Measurements from ENCODE around the gene COL16A1.

DNA sequence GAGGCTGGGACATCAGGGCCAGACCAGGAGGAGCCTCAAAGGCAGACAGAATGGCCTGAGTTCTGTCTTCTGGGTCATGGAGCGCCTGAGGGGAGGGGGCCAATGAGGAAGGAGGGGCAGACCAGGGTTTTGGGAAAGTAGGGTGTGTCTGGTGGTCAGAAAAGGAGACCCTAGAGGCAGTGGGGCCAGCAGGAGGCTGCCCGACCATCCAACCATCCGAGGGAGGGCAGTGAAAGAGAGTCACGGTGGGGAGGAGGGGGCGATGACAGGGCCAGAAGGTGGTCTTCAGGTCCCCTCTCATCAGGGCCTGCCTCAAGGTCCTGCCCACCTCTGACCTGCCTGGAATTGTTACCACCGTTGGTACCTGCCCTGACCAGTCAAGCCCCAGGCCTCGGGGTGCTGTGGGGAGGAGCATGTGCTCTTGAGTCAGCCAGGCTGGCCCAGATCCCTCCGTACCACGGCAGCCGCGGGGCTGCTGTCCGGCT lies 21.8 kb downstream of the SERINC2 start:
- RRBS, result no CpG with 5 or more reads among the region's 12 CpGs

DNA sequence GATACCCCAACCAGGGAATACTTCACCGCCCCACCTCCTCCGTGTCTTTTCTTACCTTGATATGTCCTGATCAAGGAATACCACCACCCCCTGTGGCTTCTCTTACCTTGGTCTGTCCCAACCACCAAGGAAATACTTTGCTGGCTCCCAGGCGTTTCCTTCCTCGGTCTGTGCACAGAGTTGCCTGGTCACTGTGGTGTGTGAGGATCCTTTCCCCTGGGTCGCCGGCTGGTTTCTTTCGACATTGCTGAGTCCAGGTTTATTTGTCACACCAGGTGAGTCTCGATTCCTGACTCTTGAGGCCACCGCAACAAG lies 57.9 kb downstream of the SERINC2 start:
- RRBS, result no CpG with 5 or more reads among the region's 9 CpGs

GRCh38 chr1:31523664-31524754 lies 52.3 kb upstream of the TINAGL1 start:
- RRBS, result no CpG with 5 or more reads among the region's 18 CpGs

- RRBS, result no CpG with 5 or more reads among the region's 3 CpGs
Measured at GRCh38 chr1:31562679-31563385, 13.5 kb upstream of the TINAGL1 start.

DNA sequence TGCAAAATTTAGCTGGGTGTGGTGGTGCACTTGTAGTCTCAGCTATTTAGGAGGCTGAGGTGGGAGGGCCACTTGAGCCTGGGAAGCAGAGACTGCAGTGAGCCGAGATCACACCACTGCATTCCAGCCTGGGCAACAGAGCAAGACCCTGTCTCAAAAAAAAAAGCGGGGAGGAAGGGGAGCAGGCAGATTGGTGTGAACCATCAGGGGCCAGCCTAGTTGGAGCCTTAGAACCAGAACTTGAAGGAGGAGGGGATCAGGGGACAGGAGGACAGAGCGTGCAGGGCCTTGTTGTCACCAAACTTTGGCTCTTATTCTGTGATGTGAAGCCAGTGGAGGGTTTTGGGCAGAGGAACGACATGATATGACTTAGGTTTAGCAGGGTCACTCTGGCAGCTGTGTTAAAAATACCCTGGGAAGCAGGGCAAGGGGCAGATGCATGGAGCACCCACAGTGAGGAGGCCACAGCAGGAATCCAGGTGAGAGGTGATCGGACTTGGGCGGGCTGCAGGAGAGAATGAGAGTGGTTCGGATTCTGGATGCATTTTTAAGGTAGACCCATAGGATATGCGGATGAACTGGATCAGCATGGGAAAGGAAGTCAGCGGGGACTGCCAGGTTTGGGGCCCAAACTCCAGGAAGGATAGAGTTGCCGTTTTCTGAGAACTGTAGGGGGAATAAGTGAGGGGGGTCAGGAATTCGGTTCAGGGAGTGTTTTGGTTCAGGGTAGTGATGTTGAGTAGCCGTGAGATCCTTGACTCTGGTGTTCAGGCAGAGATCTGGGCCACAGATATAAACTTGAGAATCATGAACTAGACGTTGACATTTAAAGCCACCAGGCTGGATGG lies 6.1 kb downstream of the TINAGL1 start:
- RRBS, result no CpG with 5 or more reads among the region's 13 CpGs

DNA sequence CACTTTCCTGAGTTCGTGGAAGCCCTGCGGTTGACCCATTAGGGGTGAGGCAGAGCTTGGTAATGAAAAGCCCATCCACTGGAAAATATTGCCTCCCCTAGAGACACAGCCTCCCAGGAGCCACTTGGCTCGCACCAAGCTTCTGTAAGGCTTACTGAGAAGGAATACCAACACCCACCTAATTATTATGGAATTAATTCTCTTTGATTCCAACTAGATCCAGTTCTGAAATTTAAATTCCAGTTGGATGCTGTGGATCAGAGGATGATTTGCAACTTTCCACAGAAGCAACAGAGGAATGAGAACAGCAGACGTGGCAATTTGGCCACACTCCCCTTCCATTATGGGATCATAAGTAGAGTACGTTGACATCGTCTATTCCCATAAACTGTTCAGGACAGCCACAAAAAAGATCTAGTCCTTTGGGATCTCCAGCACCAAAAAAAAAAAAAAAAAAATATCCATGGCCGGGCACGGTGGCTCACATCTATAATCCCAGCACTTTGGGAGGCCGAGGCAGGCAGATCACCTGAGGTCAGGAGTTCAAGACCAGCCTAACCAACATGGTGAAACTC lies 4.2 kb upstream of the PEF1 start:
- RRBS, result no CpG with 5 or more reads among the region's 9 CpGs

GRCh38 chr1:31666146-31667052 lies 21.7 kb upstream of the PEF1 start:
- RRBS, result no CpG with 5 or more reads among the region's 11 CpGs

DNA sequence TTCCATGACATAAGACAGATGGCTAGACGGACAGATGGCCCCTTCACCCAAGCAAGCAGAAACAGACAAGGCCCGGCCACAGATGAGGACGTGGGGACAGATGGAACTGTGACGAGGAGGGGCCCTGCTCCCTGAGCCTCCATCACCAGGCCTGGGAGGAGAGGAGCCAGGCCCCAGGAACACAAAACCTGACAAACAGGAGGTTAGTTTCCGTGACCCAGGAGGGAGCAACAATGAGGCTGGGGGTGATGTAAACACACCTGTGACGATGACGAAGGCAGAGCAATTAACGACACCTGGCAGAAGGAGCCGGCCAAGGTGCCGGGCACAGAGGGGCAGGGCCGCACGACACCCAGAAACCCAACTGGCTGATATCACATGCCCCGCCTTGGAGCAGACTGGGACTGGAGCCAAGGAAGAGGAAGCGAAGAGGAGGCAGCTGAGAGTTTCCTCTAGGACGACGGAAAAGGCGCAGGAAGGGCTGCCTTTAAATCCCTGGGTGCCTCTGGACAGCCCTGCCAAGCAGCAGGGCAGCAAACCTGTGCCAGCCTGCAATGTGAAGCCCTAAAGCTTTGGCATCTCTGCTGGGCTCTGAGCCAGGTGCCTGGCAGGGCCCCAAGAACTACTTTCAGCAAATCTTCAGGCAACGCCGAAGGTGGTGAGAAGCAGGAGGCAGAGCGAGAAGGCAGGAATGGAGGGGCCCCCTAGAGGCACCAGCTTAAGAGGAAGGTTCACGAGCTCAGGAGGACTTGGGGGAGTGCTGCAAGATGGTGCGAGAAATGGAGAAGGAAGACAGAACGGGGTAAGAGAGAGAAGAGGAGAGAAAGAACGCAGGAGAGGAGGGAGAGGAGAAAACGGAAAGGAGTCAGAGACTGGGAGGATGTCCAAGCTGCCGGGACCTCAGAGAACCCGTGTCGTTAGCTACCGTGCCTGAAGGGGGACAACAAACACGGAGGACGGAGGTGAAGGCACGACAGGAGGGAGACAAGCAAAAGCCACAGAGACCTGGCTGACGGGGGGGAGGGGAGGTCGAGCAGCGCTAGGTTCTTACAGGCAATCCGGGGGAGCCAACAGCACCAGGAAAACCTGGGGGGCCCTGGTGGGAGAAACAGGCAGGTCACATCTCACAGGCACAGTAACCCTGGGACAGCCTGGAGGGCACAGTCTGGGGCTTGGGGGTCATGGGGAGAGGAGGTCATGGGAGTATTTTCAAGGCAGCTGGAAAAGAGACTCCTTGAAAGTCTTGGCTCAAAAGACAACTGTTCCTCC lies 25.3 kb upstream of the PEF1 start:
- RRBS, result no CpG with 5 or more reads among the region's 36 CpGs

GRCh38 chr1:31680169-31680460 lies 23.7 kb downstream of the COL16A1 start:
- RRBS, result no CpG with 5 or more reads among the region's 9 CpGs

GRCh38 chr1:31700936-31702056 lies 2.5 kb downstream of the COL16A1 start:
- RRBS, result no CpG with 5 or more reads among the region's 17 CpGs

DNA sequence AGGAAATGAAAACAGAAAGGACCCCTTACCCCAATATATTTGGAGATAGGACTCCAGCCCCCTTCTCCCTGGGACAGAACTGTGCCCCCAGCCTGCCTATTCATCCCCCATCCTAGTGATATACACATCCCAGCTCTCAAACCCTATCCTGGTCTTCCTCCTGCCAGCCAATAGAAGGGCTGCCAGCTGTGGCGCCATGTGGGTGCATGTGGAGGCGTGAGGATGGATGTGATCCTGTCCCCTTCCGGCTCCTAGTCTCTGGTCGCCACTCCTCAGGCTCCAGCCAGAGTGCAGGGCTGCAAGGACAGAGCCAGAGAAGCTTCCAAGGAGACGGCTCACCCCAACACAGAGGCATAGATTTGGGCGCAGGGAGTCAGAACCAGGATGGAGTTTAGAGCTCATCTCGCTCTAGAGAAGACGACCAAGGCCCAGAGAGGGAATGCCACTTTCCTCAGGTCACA lies 478 bp downstream of the COL16A1 start:
- RRBS, result no CpG with 5 or more reads among the region's 8 CpGs

DNA sequence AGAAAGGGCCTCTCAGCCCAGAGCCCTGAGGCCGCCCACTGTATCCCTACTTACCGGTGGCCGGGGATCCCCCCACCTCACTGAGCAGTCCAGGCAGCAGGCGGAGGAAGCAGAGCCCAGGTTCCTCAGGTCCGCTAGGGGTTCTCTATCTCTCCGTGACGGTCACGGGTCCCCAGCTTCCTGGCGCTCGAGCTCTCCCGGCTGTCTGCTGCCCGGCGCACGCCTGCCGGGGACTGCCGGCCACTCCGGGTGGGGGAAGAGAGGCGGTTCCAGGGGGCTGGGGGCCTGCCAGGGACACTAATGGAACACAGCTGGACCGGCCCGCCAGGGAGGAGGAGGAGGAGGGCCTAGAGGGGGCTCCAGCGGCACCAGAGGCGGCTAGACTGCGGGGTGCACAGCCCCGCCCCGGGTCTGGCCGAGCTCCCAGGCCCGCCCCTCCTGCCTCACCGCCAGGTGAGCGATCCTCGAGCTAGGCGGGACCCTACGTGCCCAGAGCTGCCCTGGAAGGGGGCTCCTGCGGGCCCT lies at the start of gene COL16A1:
TSS of gene COL16A1 (minus strand) at position 235 of the 525 bp plus-strand sequence.
- RRBS, result 3% methylated on average over 8 of the region's 33 CpGs

- RRBS, result no CpG with 5 or more reads among the region's 20 CpGs
Measured at GRCh38 chr1:31789283-31789690, 25.1 kb upstream of the ADGRB2 start.

GRCh38 chr1:31977302-31978141 lies 36.1 kb upstream of the KHDRBS1 start:
- RRBS, result no CpG with 5 or more reads among the region's 7 CpGs

DNA sequence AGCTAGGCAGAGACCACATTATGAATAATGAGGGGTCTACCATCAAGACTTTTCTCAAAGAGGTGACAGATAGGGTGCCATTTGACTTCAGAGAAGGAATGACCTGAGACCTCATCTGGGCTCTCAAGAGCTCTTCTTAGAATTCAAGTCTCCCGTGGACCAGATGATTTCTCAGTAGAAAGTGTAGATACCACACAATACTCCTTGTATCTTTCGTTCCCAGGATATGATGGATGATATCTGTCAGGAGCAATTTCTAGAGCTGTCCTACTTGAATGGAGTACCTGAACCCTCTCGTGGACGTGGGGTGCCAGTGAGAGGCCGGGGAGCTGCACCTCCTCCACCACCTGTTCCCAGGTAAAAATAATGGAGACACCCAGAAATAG lies 23.0 kb downstream of the KHDRBS1 start:
- RRBS, result no CpG with 5 or more reads among the region's 5 CpGs

DNA sequence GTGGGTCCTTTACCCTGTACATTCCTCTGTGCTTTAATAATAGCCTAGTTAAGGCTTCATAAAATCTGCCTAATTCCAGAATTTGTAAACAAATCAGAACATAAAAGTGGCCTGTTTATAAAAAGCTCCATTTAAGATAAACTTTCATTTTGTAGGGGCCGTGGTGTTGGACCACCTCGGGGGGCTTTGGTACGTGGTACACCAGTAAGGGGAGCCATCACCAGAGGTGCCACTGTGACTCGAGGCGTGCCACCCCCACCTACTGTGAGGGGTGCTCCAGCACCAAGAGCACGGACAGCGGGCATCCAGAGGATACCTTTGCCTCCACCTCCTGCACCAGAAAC lies 24.0 kb downstream of the KHDRBS1 start:
- RRBS, result no CpG with 5 or more reads among the region's 7 CpGs

- RRBS, result no CpG with 5 or more reads among the region's 11 CpGs
Measured at GRCh38 chr1:32042761-32043943, 29.5 kb downstream of the KHDRBS1 start.

DNA sequence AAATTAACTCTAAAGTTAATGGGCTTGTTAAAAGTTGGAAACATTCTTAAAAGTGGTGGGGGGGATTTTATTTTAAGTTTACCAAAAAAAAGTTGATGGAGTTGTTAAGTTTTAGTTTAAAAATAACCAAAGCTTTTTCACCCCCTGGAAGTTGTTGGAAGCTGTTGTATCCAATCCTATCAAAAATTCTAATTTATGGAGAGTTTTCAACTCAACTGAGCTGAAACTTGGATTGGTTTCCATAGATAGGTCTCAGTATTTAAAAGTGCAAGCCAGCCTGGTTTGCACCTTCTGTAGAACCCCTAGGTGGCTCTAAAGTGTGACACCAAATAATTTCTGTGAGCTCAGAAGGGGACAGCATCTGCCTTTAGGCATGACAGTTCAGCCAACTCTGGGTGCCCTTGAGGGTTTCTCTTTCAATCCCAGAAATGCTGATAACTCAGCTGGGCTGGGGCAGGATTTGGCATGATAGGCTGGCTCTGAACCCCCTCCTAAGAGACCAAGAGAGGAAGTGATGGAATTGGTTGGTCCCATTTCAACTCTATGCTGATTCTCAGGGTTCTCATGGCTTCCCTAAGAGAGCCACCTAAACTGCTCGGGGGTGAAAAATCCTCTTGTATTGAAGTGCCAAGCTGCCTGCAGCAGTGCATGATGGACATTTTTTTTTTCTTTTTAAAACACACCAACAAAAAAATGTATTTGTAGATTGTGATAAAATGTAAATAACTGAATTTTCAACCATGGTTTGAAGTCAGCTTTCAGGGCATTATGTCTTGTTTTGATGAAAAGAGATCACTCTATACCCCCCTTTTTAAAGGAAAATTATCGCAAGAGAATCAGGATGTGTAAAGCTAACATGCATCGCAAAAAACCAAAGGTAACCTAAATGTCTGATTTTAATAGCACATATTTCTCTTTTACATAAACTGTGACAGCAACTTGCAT lies 28.5 kb upstream of the TMEM39B start:
- RRBS, result no CpG with 5 or more reads among the region's 3 CpGs

DNA sequence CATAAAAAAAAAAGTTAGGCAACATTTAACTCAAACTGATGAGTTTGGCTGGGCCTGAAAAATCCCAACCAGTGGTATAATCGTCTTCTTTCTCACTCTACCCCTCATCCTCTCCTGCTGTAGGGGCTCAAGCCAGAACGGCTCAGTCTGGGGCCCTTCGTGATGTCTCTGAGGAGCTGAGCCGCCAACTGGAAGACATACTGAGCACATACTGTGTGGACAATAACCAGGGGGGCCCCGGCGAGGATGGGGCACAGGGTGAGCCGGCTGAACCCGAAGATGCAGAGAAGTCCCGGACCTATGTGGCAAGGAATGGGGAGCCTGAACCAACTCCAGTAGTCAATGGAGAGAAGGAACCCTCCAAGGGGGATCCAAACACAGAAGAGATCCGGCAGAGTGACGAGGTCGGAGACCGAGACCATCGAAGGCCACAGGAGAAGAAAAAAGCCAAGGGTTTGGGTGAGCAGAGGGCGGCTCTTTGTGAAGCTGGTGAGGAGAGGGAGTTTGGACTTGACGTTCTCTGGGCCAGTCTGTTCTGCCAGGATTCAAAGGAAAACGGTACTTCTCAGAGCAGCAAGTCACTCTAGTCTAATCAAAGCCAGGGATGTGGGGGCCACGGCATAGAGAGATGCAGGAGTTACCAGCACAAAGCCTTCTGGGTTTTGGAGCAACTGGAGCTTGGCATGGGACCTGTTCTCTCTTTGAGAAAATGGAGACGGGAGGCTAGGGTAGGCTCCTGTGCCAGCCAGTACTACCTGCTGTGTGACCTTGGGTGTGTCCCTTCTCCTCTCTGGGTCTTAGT lies 1.8 kb downstream of the TXLNA start:
- RRBS, result 88% methylated on average over 2 of the region's 19 CpGs

DNA sequence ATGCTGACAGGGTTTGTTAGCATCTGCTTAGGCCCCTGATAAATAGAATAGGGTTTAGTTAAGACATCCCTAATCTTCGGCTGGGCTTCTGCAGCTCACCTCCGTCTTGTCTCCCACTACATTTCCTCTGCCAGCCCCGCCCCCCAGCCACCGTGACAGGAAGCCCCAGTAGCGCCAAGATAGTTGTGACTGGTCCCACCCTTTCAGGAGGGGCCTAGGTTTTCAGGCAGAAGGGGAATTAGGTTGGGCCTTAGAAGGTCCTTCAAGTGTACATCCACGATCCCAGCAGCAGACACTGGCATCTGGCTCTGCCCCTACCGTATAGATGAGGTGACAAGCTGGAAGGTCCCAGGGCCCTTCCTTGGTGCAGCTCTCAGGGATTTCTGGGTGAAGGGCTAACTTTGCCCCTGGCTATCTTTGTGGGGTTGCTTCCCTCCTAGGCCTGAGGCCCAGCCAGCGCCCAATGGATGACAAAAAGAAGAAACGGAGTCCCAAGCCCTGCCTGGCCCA lies 1.1 kb downstream of the CCDC28B start:
- RRBS, result no CpG with 5 or more reads among the region's 9 CpGs

Data from renal cortical epithelial cell (primary cell).